Bile duct (tissue), 1 donor: ENCODE data around the gene CD3D.

DNA sequence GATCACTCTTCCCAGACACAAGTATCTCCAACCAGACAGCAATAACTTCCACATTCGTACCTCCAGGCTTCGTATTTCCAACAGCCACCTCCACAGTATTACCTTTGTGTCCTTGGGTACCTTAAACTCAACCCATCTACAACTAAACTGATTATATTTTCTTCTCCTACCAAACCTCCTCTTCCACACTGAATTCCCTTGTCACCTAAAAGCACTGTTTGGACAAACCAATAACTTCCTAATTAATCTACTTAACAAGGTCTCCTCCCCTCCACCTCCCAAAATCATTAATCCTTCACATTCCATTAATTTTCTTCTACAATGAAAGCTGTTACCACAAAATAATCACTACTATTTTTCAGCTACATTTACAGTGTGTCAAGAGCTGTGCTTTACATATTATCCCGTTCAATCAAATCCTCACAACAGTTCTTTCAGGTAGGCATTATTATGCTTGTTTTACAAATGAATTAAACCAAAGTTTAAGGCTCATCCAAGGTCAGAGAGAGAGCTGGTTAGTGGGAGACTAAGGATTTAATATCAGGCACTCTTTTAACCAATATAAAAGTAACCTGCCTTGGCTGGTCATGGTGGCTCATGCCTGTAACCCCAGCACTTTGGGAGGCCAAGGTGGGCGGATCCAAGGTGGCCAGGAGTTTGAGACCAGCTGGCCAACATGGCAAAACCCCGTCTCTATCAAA is 107.5 kb downstream of the SIK3 start:
- PRO-cap: no peak

- PRO-cap: bidirectional peak, plus-strand start at chr11:117098626, minus-strand start at chr11:117098423; bidirectional peak, plus-strand start at chr11:117099189, minus-strand start at chr11:117099047
These were observed 644 bp upstream of the SIK3 start for GRCh38 chr11:117098534-117099609.

DNA sequence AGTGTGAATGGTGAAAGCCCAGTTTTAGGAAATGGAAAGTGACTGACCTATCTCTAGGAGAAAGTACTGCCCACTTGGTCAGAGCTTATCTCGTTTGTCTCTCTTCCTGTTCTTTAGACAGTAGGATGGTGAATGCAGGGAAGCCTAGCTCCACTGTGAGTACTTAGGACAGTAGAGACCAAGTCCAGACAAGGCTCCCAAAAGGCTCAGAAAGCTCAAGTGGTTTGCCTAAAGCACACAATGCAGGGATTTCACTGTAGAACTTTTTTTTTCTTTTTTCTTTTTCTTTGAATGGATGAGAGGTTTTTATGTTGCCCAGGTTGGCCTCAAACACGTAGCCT is 5.3 kb upstream of the SIDT2 start:
- PRO-cap: no peak

DNA sequence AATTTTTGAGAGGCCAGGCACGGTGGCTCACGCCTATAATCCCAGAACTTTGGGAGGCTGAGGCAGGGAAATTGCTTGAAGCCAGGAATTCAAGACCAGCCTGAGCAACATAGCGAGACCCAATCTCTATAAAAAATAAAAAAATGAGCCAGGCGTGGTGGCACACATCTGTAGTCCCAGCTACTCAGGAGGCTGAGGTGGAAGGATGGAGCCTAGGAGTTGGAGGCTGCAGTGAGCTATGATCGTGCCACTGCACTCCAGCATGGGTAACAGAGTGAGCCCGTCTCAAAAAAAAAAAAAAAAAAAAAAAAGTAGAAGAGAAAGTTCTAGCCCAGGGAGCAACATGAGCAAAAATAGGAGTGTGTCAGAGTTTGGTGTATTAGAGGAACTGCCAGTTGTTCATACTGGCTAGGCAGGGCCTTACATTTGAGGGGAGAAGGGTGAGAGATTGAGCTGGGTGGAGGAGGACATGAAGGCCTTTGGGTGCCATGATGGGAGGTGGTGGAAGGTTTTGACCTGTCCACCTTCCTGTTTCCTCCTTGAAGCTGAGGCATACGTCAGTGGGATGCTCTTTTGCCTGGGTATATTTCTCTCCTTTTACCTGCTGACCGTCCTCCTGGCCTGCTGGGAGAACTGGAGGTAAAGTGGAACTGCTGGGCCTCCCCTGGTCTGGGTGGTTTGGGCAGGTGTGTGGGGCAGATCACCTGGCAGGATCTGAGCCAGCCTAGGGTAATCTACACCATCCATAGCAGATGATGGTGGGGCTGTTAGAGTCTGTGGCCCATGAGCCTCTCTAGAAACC is 7.2 kb downstream of the SIDT2 start:
- PRO-cap: no peak

DNA sequence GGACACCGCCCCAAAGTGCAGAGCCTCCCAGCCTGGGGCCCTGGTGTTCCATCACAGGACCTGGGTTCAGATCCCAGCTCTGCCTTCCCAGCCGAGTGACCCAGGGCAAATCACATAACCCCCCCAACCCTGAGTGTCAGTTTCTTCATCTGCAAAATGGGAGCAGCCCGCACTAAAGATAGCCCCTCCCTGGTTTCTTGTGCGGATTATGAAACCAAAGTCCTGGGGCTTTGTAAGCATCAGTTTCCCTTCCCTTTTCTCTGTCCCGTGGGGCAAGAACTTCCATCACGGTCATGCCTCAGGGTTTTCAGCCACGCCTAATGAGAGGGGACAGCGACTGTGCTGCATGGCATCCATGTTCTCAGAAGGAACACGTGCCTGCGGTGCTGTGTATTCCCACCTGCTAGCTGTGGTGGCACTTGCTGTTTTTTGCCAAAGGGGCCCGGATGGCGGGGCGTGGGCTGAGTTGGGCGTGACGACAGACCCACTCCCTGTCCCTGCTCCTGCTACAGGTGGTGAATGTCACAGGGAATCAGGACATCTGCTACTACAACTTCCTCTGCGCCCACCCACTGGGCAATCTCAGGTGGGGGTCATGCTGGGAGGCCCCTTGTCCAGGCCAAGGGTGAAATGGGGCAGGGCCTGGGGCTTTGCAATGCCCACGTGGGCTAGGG is 9.6 kb upstream of the TAGLN start:
- PRO-cap: no peak

- PRO-cap: no peak
These were observed 3.4 kb upstream of the TAGLN start for GRCh38 chr11:117195628-117196283.

GRCh38 chr11:117300107-117300638 is 15.9 kb downstream of the BACE1 start:
- PRO-cap: no peak

DNA sequence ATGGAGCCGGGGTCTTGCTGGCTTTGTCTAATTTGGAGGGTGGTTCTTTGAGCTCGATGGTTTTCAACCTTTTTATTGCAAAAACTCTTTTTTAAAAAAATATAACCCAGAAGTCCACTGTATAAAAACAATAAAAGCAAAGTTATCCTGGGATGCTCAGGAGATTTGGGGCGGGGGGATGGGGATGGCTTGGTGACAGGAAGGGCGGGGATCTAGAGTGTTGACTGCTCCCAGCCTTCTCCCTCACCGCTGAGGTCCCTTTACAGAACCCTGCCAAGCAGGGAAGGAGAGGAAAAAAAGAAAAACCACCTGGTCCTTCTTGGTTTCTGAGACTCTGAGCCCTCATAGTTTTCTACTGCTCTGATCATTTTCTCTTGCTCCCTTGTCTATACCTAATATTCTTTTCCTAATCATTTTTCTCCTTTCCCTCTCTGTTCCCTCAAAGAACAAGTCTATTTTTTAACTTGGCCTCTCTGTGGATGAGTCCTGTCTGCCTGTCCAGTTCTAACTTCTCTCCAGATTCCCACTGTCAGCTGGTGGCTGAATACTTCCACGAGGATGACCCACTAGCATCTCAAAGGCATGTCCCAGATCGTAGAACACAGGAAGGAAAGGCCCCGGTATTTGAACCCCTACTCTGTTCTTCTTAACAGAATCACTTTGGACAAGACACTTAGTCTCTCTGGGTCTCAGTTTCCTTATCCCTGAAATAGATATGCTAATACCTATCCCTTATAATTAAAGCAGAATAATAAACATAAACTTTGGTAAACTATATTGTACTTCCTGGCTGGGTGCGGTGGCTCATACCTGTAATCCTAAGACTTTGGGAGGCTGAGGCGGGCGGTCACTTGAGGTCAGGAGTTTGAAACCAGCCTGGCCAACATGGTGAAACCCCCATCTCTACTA is 7.9 kb downstream of the BACE1 start:
- PRO-cap: no peak

DNA sequence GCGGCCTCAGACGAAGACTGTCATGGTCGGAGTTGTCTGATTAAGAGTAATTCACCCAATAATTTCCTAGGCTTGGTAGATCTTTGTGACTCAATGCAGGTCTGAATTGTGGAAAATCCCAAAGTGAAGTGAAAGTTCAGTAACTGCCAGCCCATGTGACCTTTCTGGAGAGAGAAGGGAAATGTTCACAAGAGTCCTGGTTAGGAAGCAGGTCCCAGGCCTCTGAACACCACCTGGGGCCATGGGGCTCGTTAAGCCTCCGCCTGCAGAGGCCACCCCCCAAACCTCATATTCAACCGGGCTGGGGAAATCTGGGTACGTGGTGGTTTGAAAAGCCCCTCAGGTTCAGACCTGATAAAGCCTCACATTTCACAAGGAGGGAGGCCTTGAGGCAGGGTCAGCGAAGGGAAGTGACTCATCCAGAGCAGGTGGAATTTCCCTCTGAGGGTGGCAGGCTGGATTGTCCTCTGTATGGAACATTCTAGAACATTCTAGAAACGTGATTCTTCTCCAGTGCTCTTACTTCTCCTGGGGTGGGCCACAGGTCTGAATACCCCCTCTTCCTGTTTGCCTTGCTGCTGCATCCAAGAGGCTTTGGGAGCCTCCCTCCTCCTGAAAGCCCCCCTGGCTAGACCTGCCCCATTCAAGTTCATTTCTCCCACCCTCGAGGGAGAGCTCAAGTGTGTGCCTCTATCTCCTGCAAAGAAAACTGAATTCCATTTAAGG is 6.5 kb downstream of the FXYD2 start:
- PRO-cap: no peak

DNA sequence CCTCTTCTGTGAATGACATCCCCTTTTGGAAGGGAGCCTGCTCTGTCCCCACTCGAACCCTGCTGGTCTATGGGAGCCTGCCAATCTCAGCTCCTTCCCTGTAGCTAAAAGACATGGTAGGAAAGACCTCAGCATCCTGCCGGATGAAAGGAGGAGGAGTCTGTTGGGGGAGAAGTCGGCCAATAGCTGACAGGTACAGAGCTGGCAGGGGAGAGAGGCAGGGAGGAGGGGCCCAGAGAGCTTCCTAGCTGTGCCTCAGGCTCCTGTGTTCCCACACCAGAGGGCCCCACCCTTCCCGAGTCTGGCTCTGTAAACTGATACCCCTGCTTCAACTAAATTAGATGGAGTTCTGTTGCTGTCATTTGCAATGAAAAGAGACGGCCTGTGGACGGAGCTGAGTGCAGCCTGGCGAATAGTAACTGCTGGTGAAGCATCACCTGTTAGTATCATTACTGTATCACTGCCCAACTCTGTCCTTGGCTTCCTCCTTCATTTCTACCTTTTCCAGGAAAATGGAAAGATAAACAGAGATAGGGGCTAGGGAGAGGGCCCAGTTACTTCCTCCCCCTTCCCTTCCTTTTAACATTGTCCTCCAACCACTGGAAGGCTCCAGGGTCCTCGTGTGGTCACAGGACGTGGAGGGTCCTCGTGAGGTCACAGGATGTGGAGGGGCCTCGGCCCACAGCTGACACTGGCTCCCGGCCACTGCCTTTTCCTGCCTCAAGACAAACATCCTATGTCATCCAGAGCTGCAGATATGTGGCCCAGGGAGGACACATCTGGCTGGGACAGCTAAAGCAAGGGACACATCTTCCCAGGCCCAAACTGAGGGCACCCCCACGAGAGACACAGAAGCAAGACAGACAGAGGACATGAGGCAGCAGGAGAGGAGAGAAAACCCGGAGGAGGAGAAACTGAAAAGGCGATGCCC is 15.0 kb downstream of the FXYD6 start:
- PRO-cap: unidirectional peak, plus-strand start at position 746 of the sequence

DNA sequence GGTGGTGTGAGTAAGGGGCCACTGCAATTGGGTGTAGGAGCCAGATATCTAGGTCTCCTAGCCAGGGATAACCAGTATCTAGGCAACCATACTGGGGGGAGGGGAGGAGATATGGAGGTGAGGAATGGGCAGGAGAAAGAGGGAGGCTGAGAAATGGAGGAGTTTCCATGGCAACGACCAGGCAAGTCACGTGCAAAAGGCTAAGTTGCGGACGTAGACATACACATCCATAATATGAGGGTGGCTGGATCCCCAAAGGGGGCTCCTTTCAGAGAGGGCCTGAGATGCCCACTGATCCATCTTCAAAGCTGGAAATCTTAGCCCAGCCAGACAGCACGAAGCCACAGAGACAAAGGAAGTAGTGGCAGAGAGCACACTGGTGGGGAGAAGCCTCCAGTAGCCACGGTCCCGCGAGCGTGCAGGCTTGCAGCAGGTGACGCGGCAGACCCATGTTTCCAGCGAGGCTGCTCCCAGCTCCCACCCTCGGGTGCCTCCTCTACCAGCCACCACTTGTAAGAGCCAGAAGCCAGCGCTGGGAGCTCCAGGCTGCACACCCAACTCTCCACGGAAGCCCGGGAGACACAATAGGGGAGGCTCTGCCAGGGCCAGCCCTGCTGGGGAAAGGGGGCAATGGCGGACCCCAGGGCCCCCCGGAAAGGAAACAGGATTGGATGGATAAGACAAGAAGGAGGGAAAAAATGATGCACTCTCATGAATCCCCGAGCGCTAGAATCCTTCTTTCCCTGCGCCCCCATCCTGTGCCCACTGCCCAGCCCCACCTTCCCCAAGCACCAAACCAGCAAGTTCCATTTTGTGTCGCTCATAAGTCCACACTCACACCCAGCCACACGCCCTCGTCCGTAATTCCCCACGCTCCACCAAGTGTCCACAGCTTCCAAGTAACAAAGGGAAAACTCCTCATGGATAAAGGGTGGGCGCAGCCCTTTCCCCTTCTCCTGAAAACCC is 849 bp downstream of the FXYD6 start:
- PRO-cap: bidirectional peak, plus-strand start at position 346 of the sequence, minus-strand start at position 349 of the sequence

GRCh38 chr11:117885479-117886370 is 9.3 kb upstream of the FXYD6 start:
- PRO-cap: bidirectional peak, plus-strand start at chr11:117886066, minus-strand start at chr11:117885969

- PRO-cap: bidirectional peak, plus-strand start at chr11:117907508, minus-strand start at chr11:117907277
These were observed 21.9 kb downstream of the TMPRSS13 start for GRCh38 chr11:117907105-117907879.

- PRO-cap: unidirectional peak, plus-strand start at chr11:117989103
These were observed 2.8 kb downstream of the IL10RA start for GRCh38 chr11:117989022-117989347.

GRCh38 chr11:117998726-117999613 is 12.8 kb downstream of the IL10RA start:
- PRO-cap: no peak

DNA sequence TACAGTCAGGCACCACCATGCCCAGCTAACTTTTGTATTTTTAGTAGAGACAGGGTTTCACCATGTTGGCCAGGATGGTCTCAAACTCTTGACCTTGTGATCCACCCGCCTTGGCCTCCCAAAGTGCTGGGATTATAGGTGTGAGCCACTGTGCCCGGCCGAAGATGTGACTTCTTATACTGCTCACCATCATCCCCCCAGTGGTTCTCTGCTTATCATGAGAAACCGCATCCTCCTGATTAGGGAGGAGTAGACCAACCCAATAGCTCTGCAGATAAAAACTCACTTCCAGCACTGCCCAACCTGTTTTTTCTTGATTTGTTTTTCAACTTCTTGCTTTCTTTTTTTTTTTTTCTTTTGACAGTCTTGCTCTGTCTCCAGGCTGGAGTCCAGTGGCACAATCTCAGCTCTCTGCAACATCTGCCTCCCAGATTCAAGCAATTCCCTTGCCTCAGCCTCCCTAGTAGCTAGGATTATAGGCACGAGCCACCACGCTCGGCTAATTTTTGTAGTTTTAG is 21.4 kb downstream of the IL10RA start:
- PRO-cap: no peak

GRCh38 chr11:118081106-118081772 is 4.4 kb downstream of the TMPRSS4 start:
- PRO-cap: no peak

- PRO-cap: no peak
These were observed 18.7 kb upstream of the SCN2B start for GRCh38 chr11:118194911-118195687.

GRCh38 chr11:118264798-118265285 is 745 bp upstream of the MPZL2 start:
- PRO-cap: no peak

DNA sequence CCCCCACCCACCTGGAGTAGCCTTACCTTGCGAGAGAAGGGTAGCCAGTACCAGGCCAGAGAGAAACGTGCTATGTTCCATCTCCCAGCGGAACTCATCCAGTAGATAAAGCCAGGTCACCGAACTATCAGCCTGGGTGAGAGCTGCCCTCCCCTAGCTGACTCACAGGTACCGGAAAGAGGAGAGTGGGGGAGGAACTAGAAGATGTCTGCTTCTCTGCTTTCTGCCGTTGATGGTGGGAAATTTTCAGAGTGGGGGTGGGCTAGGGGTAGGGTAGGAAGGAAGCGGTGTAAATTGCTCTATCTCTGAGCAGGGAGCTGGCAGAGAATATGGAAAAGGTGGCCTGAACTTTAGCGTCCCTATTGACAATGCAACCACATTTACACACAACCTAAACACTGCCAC is at the start of gene CD3D:
Gene CD3D, minus strand, starts transcription at position 179 of the 405 bp plus-strand sequence.
- PRO-cap: no peak